ENCODE measurements around a stretch of chr18.

DNA sequence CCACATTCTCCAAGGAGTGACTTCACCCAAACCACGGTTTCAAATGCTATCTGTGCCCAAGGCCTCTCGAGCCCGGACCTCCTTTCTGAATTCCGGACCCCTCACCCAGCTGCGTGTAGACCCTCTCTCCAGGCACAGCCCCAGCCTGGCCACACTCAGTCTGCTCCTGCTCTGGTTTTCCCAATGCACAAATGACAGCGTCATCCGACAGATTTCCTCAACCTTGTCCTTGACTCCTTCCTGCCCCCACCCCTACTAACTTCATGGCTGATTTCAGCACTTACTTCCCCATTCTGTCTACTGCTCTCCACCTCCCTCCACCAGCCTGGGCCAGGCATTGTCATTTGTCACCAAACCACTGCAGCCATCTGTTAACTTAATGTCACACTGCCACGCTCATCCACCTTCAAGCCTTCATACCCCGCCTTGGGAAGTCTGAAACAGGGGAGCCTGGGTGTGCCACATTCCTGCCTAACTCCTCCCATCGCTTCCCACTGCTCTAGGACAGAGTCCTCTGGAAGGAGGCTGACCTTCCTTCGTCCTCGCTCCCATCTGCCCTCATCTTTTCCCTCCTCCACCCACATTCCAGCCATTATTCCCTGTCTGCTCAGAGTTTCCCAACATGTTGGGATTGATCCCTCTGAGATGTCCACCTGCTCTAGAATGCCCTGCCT, 42.0 kb upstream of the SMAD7 start:
- PRO-cap: no peak
- RRBS, 2 experiments: no CpG with 5 or more reads among the region's 12 CpGs

DNA sequence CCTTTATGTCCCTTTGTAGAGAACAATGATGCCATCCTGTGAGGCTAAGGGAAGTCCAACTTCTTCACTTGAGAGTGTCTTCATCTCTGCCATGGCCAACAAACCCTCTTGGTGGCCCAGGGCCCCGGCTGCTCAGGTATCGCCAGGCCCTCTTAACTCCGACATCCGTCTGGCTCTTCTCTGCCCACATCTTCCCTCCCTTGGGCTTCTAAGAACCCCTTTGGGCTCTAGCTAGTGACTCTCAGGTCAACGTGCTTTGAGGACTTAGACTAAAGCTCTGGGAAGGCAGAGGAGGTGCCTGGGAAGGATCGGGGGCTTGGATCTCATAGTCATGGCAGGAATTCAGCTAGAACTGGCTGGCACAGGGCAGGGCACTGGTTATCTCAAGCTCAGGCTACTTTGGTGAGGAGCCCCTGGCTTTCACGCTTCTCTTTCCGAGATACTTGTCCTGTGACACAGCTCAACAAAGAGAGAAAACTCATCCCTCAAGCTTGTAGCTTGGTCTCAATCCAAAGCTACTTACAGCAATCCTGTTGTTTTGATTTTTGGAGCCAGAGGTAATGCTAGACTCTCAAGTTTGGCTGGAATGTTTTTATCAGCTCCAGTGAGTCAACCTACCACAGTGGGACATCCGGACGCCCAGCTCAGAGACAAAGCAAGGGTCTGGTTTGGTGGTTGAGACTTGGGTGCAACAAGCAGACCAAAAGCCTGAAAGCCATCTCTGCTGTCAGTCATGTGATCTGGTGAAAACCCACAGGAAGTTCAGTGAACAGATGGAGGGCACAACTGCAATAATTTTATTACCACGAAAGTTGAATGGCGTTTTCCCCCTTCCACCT, 102.0 kb upstream of the SMAD7 start:
- PRO-cap: no peak
- RRBS, 2 experiments: no CpG with 5 or more reads among the region's 12 CpGs

GRCh38 chr18:49093996-49094687, 143.4 kb upstream of the SMAD7 start:
- PRO-cap: no peak
- RRBS, 2 experiments: no CpG with 5 or more reads among the region's 6 CpGs

DNA sequence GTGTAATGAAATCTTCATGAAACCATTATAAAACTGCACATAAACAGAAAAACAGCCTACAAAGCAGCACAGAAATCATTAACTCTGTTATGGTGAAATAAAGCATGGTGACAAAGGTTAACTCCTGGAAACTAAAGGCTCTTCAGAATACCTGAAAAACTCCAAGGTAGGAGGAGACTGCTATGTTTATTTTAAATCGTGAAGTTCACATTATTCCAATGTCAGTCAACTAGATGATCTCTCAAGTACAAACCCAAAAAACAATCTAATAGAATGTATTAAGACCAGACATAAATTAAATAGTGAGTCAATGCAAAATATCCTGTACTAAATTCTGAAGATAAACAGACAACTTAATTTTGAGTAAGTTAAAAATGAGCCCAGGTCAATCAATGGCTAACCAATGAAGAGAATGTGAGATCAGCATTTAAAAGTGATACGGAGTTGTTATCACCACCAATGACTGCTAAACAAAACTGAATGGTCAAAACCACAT, 205.6 kb downstream of the DYM start:
- PRO-cap: no peak
- RRBS, 2 experiments: no CpG with 5 or more reads among the region's 2 CpGs

DNA sequence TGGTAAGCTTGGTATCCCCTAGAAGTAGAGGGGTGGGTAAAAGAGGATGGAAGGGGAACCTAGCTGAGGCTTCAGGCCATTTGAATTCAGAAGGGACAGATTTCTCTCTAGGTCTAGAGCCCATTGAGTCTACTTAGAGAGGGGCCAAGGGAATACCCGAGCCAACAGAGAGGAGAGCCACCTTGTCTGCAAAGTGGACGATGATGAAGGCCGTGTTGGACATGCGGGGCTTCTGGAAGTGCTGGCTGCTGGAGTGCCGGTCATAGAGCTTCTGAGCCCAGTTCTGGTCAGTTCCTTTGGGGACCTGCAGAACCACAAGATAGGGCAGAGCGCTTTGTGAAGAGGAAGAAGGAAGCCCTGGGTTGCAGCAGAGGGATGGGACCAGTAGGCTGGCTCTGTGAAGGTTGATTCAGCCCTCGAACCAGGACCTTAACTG, 140.8 kb upstream of the ACAA2 start:
- PRO-cap: no peak
- RRBS, 2 experiments: no CpG with 5 or more reads among the region's 7 CpGs

GRCh38 chr18:50071081-50071749, 123.7 kb downstream of the MYO5B start:
- PRO-cap: no peak
- RRBS, 2 experiments: no CpG with 5 or more reads among the region's 4 CpGs

- PRO-cap: no peak
- RRBS, 2 experiments: no CpG with 5 or more reads among the region's 3 CpGs
These were observed 79.9 kb downstream of the MYO5B start for GRCh38 chr18:50114976-50115497.

DNA sequence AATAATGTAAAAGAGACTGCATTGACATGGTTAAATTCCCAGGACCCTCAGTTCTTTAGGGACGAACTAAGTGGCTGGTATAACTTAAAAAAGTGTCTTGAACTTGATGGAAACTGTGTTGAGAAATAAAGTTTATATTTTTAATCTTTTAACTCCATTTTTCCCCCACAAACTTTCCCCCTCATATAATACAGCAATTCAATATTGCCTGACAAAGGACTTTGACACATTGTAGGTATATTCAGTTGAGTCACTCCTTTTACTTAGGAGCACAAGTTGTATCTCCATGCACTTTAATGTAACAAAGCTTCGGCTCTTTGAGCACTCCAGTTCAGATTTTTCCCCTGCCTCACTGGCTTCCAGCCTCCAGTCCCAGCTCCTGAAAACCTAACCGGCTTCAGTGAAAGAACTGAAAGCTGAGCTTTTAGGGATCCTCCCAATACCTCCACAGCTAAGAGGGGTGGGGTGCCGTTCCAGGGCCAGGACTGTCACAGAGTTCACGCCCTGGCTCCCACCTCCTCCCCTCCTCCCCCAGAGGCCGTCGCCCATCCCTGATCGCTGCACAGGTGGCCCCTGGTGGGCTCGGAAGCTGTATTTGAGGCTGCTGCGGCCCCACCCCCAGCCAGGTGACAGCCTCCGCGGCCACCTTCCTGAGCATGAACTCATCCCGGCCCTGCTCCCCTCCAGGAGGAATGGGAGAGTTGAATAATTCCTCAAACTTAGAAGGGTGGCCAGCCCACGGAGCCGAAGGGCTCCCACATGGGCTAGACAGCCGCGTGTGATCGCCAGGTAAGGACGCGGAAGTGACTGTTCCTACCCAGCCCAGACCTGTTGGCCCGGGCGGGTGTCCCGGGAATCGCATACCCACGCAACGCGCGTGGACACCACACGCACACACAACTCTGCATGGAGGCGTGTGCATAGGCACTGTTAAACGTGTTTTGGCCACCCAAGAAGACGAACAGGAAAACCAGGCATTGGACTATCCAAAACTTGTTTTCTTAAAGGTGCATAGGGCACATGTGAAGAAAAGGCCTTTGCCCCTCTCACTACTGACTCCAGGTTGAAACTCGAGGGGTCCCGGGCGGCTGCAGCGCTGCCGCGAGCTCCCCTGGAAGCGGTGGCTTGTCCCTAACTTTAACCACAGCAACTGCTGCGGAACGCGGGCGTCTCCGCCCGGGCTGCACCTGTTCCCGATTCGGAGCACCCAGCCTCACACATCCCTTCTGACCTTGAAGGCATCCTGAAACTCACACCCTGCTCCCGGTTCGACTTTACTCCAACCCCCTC, 1.7 kb downstream of the MYO5B start:
- PRO-cap: no peak
- RRBS, 2 experiments: under 1 to 2% methylated on average over 9 to 15 of the region's 49 CpGs

- PRO-cap: no peak
- RRBS, 2 experiments: no CpG with 5 or more reads among the region's 25 CpGs
These were observed 20.1 kb upstream of the CXXC1 start for GRCh38 chr18:50307506-50308085.

DNA sequence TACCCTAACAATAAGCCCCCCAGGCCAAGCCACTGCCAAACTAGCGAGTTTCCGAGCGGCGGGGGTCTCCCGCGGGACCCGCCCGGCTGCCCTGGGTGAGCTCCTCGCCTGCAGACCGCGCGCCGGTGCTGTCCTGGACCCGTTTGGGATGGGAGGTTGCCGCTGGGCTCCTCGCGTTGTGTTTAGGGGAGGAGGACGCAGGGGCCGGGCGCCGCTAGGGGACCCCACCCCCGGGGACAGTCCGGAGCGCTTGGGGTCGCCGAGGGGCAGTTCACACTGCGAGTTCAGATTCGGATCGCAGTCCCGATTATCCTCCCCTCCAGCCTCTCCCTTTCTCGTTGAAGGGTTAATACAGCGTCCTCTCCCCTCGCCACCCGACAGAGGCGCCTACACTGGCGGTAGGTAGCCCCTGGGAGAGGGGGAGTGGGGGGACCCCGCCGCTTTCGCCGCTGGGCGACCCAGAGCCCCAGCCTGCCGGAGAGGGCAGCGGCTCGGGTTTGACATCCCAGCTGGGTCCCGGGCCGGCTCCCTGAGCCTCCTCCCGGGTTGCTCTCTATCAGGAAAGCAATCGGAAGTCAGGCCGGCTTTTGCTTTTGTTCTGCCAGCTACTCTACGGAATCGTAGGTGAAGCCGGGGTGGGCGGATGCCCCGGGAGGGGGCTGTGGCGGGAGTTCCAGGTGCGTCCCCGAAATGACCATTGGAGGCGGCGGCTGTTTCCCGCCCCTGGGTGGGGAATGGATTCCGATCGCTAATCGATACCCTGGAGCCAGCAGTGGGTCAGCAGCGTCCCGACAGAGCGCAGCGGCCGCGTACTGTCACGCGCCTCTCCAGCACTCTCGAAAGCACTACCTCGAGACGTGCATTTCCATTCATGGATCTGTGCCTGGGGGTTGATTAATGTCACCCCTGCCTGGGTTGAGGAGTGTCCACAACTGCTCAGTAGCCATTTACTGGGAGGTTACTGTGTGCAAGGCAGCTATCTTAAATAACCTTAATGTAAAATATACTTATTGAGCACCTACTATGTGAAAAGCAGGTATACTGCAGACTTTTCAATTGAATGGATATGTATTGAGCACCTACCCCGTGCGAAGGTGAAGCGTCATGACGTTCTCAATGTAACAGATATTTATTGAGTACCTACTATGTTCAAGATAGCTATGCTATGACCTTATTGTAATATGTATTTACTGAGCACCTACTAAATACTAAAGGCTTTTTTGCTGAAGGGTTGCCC, 893 bp downstream of the MAPK4 start:
- PRO-cap: no peak
- RRBS, 2 experiments: 1 to 3% methylated on average over 13 to 16 of the region's 78 CpGs

- PRO-cap: no peak
- RRBS, 2 experiments: no CpG with 5 or more reads among the region's 7 CpGs
These were observed 25.0 kb upstream of the ME2 start for GRCh38 chr18:50853839-50854351.

GRCh38 chr18:51211738-51212204, 14.3 kb upstream of the MEX3C start:
- PRO-cap: no peak
- RRBS, 2 experiments: no CpG with 5 or more reads among the region's 1 CpG

DNA sequence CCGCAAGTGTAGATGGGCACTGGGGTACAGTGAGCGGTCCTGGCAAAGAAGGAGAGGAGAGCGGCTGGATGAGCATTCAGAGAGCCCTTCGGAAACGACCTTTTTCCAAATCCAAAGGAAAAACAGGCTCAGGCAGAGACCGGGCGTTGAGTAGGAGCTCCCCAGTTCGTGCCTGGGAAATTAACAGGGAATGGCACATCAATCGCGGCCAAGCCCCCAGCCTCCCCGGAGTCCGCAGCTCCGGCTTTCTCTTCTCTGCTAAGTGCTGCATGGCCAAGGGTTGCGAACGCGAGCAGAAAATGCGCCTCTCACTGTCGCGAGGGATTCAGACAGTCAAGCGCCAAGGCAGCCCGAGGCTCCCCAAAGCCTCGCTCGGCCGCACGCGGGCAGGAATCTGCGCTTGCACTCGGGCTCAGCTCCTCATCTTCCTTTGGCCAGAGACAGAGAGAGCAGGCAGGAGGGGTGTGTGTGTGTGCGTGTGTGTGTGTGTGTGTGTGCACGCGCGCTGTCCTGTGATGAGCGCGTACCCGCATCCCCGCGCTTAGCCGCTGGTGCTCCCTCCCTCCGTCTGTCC, 1.9 kb downstream of the DCC start:
- PRO-cap: no peak
- RRBS, 2 experiments: 3 to 4% methylated on average over 6 of the region's 39 CpGs

DNA sequence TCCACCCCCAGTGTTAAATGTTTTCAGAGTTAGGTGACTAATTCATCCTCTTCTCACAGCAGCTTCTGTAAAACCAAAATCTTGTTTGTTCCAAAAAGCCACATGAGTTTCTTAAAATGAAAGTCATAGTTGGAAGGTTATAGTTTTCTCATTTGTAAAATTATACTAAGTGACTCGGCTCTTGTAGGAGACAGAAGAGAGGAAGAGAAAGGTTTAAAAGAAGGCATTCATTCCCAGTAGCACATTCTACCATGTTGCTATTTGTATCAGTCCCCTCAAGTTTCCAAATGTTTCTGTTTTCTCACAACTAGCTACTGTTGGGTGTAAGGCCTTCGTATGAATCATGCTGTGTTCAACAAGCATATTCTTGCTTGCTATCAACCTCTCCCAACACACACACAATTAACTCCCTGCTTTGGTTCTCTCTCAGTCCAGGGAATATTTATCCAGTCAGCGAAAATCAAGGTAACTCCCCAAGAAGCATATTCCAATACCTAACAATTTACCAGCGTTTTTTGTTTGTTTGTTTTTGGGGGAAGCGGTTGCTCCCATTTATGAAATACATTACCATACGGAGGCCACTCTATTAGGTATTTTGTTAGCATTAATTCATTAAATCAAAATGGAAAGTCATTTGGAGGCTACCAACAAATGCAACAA, 75.1 kb downstream of the MBD2 start:
- PRO-cap: no peak
- RRBS, 2 experiments: no CpG with 5 or more reads among the region's 6 CpGs

- PRO-cap: no peak
- RRBS, 2 experiments: no CpG with 5 or more reads among the region's 1 CpG
These were observed 7.2 kb upstream of the POLI start for GRCh38 chr18:54262253-54262461.

DNA sequence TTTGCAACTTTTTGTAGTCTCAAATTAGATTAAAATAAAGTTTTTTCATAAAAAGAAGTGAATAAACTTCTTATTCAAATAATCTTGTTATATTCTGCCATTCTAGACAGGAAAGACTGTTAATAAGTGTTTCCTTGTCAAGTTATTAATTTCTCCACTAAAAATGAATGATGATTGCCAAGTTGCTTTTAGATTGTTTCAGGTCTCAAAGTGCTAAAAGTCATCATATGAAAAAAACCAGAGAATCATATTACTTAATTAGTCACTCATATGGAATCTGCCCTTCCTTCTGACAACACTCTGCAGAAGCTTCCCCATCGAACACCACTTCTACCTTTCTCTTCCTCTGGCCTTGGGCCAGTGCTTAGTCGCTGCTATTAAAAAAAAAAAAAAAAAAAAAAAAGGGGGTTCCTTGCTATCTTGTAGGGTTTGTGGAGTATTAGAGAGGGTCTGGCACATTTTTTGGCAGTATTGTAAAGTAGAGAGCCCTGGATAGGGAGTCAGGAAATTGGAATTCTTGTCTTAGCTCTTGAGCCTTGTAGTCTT, 141.6 kb upstream of the CCDC68 start:
- PRO-cap: no peak
- RRBS, 2 experiments: no CpG with 5 or more reads among the region's 2 CpGs

DNA sequence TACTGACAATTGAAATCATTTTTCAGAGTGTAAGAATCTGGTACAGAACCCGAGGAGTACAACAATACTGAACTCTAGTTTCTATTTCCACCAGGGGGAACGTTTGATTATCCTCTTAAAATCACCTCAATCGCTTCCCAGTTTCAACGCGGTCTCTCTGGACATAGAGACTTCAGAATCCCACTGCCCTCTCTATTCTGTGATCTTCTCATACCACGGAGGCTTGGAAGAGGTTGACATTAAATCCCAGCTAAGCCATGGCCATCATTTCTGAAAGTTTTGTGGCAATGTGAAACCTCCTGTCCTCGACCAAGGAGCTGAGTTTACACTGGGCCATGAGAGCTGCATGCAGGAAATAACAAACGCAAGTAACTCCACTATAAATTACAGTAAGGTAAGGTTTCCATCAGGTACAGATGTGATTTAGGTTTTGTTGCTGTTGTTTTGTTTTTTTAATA, 299.5 kb upstream of the CCDC68 start:
- PRO-cap: no peak
- RRBS, 2 experiments: no CpG with 5 or more reads among the region's 8 CpGs

- PRO-cap: no peak
- RRBS, 2 experiments: no CpG with 5 or more reads among the region's 6 CpGs
These were observed 285.6 kb downstream of the TCF4 start for GRCh38 chr18:55302288-55302993.

- PRO-cap: no peak
- RRBS, 2 experiments: no CpG with 5 or more reads among the region's 10 CpGs
These were observed 267.2 kb downstream of the TCF4 start for GRCh38 chr18:55320497-55321540.

GRCh38 chr18:55339073-55339728, 248.8 kb downstream of the TCF4 start:
- PRO-cap: no peak
- RRBS, 2 experiments: no CpG with 5 or more reads among the region's 10 CpGs